Kidney epithelial cell (primary cell): ENCODE data around the genes C11orf87, ZC3H12C and POU2AF2.

GRCh38 chr11:108497295-108497956, 758 bp downstream of the POGLUT3 start:
- RAMPAGE, long total RNA: no peak
- RRBS: no CpG with 5 or more reads among the region's 27 CpGs

DNA sequence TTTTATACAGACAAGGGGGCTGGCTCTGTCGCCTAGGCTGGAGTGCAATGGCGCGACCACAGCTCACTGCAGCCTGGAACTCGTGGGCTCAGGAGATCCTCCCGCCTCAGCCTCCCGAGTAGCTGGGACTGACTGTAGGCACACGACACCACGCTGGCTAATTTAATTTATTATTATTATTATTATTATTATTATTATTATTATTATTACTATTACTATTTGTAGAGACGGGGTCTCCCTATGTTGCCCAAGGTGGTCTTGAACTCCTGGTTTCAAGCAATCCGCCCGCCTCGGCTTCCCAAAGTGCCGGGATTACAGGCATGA, 568 bp upstream of the POGLUT3 start:
- RAMPAGE, long total RNA: no peak
- RRBS: no CpG with 5 or more reads among the region's 13 CpGs

GRCh38 chr11:108591871-108592427, 1.6 kb downstream of the EXPH5 start:
- RAMPAGE, long total RNA: no peak
- RRBS: no CpG with 5 or more reads among the region's 7 CpGs

DNA sequence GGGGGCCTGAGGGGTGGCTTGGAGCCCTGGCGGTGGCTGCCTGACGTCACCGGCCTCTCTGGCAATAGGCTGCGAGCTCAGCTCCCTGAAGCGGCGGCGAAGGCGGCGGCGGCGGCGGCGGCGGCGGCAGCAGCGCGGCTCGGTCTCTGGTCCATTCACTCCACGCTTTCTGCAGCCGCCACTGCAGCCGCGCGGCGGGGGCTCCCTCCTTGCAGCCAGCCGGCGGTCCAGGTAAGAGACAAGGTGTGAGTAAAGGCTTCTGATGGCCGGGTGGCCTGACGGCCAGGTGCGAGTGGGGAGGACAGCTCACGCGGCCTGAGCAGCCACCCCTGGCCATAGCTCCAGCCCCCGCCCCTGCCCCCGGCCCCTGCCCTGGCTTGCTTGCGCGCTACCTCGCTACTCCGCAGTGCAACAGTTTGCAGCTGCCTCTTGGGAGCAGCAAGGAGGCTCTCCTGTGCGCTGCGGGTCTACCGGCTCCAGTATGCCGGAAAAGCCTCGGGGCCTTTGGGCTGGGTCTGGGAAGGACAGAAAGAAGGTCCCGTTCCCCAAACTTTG, at the start of gene C11orf87:
C11orf87 (plus strand) TSS at position 158 of the 555 bp plus-strand sequence.
- RAMPAGE, long total RNA: no peak
- RRBS: 2% methylated on average over 5 of the region's 43 CpGs

- RAMPAGE, long total RNA: no peak
- RRBS: no CpG with 5 or more reads among the region's 14 CpGs
Measured at GRCh38 chr11:110091813-110092441, 1.3 kb upstream of the ZC3H12C start.

DNA sequence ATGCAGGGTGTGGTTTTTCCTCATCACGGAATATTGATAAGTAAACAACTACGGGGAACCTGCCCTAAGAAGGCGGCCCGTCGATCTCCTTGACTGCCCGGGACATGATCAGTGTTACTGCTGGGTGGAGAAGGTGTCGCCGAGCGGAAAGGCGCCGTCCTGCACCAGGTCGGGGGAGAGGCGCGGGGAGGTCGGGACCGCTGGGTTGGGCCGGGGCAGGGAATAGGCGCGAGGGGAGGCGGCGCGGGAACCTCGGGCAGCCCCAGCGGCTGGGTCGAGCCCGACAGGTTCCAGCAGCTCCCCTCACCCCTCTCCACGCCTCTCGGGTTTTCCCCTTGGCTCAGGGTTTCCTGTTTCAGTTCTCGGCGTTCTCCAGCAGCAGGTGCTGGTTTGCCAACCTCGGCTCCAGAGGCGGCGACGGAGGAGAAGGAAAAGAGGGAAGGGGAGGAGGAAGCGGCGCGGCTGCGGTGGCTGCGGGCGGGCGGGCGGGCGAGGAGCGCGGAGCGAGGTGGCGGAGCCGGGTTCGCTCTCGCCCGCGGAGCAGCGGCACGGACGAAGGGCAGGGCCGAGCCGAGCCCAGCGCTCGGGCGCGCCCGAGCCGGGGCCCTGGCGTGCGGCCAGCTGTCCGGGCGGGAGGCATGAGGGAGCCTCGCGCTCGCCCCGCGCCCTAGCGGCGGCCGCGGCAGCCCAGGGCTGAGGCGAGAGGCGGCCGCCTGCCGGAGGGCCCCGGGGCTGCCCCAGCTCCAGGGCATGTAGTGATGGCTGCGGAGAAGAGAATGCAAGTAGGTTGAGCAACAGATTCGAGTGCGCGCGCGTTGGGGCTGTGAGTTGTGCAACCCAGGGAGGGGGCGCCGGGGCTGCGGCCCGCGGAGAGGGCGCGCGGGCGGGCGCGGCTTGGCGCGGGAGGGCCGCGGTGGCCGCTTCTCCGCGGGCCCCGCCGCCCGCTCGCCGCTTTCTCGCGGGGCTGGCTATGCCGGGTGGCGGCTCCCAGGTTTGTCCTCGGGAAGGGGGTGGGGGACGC, at the start of gene ZC3H12C:
ZC3H12C (plus strand) TSS at position 951 of the 1,021 bp plus-strand sequence.
- RAMPAGE, long total RNA: no peak
- RRBS: under 1% methylated on average over 28 of the region's 116 CpGs

GRCh38 chr11:110093632-110094088, 468 bp downstream of the ZC3H12C start:
- RAMPAGE, long total RNA: no peak
- RRBS: no CpG with 5 or more reads among the region's 45 CpGs

GRCh38 chr11:110094089-110094411, 858 bp downstream of the ZC3H12C start:
- RAMPAGE, long total RNA: no peak
- RRBS: no CpG with 5 or more reads among the region's 7 CpGs

GRCh38 chr11:110377030-110377592, 52.6 kb upstream of the FDX1 start:
- RAMPAGE, long total RNA: no peak
- RRBS: no CpG with 5 or more reads among the region's 4 CpGs

GRCh38 chr11:110462925-110463986, 33.5 kb downstream of the FDX1 start:
- RAMPAGE, long total RNA: no peak
- RRBS: no CpG with 5 or more reads among the region's 10 CpGs

DNA sequence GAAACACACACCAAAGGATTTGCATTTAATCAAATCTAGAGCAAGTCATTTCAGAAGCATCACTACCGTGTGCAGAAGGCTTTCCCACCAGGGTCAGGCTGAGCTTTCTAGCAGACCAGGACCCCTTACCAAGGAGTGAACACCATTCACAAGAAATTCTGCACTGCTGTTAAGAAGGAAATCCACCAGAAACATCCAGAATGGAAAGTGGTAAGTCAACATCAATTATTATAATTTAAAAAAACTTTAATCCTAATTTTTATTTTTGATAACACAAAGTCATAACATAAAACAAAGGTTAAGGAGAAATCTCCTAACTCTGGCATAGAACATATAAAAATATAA, at the start of gene POU2AF2:
POU2AF2 (plus strand) TSS at position 72 of the 345 bp plus-strand sequence.
- RAMPAGE, long total RNA: no peak
- RRBS: no CpG with 5 or more reads among the region's 1 CpG

GRCh38 chr11:111653268-111653661, 51.0 kb downstream of the SIK2 start:
- RAMPAGE, long total RNA: no peak
- RRBS: no CpG with 5 or more reads among the region's 5 CpGs

- RAMPAGE, long total RNA: no peak
- RRBS: no CpG with 5 or more reads among the region's 16 CpGs
Measured at GRCh38 chr11:111729347-111730462, 36.5 kb downstream of the PPP2R1B start.

DNA sequence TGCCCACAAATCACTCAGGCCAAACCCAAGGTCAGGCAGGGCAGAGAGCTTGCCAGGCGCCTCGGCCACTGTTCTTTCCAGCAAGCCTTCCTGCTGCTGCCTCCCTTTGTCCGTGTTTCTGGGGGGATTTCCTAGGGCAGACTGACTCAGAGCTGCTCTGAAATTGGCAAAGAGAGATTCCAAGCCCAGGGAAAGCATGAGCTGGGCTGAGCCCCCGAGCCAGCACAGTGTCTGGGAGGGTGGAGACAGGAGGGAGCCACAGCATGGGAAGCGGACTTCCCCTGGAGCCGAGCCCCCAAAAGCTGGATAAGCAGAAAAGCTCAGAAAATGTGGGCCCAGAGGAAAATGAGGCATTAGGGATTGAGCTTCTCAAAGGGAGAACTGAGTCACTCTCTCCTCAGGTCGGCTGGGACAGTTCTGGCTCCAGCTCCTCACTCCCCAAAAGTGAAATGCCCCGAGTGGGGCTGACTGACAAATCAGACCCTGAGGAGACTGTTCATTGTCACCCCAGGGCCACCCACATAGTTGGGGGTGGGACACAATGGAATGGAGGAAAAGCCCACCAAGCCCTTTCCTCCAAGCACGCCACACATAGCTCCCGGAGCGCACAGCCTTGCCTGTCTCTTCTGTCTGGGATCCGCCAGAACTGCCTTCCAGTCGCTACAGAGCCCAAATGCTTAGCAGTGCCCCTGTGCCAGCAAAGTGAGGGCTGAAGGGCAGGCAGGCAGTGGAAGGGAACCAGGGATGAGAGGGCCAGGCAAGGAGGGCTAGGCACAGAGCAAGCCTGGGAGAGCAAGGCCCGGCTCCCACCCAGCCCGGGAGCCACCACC, 32.9 kb downstream of the PPP2R1B start:
- RAMPAGE, long total RNA: no peak
- RRBS: no CpG with 5 or more reads among the region's 15 CpGs

DNA sequence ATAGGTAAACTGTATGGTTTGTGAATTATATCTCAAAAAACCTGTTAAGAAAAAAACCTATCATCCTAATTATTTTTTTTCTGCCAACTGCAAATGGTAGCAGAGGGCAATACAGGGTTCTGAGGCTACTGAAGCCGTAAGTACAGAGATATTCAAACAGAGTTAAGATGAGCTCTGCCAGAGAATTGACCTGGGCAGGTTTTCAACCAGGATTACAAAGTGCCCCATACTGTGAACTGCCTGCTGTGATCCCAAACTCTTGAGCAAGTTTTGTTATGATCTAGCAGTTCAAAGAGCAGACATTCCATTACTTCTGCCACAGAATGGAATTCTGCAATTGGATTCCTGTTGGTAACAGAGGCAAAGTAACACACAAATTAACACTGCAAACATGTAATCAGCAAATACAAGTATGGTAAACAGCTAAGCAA, 31.3 kb downstream of the ALG9 start:
- RAMPAGE, long total RNA: no peak
- RRBS: no CpG with 5 or more reads among the region's 1 CpG

GRCh38 chr11:111922718-111923111, 4.0 kb downstream of the C11orf52 start:
- RAMPAGE, long total RNA: no peak
- RRBS: no CpG with 5 or more reads among the region's 1 CpG

DNA sequence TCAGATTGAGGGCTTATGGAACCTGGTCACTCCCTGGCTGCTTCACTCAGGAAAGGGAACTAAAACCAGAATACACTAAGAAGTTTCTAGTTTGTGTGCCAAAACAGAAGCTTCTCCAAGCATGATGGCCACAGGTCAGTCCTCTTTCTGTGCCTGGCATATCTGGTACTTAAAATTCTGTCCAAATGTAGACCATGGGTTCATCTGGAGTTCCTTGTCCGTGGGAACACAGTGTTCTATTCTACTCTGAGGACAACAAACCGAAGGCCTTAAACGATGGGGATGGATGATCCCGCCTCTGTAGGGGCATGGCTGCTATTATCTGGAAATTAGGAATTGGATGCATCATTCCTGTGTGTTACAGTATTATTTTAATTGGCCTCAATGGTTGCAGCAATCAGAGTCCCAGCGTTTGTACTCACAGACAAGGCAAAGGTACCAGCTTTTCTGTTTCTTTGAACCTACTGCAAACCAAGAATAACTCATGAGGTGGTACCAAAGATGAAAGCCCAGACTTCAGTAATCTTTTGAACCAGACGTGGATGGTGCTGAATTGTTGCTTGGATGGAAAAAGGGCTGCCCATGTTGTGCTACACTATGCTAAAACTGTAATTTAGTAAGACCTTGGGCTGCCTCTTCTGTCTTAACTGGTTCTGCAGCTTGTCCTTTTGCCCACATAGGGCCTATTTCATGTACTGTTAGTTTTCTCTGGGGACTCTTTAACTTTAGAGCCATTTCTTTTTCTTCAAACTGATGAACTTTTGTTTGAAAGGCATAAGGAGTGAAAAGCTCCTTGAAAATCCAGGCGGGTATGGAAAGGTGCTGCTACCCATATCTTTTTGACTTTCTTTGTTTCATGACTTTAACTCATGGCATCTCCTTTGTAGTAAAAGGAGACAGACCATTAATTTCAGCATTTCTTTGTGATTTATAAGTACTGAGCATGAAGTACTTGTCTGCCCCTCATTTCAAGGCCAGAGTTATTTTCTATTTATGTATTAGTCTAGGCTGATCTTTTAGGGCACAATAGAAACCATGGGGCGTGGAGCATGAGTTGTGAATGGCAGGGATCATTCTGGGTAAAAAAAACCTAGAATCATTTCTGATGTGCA, 5.8 kb upstream of the DLAT start:
- RAMPAGE, long total RNA: no peak
- RRBS: no CpG with 5 or more reads among the region's 8 CpGs

GRCh38 chr11:112120167-112120715, 33.6 kb downstream of the SDHD start:
- RAMPAGE, long total RNA: no peak
- RRBS: no CpG with 5 or more reads among the region's 9 CpGs

DNA sequence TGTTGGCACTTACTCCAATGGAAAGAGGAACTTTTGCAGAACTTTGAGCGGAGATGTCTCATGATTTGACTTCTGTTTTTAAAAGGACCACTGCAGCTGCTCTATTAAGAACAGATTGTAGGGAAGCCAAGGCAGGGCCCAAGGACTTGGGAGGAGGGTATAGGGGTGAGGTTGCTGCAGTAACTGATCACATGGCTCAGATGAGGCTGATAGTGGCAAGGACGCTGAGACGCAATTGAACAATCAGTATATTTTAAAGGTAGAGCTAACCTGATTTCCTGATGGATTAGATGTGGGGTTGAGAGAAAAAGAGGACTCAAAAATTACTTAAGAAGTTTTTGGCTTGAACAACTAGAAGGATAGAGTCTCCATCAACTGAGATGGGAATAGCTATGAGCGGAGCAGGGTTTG, 34.1 kb downstream of the IL18 start:
- RAMPAGE, long total RNA: no peak
- RRBS: no CpG with 5 or more reads among the region's 4 CpGs

GRCh38 chr11:112157140-112157794, 6.6 kb downstream of the IL18 start:
- RAMPAGE, long total RNA: no peak
- RRBS: no CpG with 5 or more reads among the region's 3 CpGs